Amniotic epithelial cell (primary cell): Measurements from ENCODE around the genes HDAC1 and KIAA1522.

DNA sequence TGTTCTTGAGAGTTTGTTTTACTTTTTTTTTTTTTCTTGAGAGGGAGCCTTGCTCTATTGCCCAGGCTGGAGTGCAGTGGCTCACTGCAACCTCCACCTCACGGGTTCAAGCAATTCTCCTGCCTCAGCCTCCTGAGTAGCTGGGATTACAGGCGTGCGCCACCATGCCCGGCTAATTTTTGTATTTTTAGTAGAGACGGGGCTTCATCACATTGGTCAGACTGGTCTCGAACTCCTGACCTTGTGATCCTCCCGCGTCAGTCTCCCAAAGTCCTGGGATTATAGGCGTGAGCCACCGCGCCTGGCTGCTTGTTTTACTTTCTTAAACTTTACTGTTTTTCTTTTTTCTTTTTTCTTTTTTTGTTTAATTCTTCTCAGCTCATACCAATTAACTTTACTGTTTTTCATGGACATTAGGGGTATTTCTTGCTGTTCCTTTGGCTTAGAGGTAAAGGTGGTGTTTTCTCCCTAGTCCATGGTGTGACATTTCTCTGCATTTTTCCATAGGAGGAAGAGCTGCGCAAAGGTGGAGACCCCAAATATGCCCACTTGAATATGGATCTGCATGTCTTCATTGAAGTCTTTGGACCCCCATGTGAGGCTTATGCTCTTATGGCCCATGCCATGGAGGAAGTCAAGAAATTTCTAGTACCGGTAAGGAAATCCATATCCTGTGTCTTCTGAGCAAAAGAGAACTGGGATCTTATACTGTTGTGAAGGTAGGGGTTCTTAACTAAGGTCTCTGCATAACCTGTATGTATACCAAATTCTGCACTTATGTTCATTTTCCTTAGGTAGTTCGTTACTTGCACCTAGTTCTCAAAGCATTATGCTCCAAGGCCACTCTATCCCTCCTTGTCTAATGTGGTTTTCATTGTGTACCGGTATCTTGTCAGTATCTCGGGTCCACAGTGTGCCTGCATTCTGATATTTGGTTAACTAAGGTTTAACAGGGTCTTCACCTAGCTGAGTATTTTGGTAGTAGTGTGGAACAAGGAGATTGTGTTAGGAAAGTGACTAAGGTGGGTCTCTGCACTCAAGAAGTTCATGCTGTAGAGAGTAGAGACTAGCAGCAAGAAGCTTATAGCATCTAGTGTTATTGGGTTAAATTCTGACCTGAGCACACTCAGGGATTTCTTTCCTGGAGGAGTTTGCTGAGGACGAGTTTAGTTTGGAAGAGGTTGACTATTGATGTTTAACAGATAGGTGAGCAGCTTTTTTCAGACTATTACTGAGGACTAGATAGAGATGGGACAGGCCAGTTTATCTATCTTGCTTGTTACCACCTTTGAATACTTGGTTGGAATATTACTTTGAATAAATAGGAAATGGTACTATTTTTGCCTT is 19.5 kb downstream of the KHDRBS1 start:
- RRBS = no CpG with 5 or more reads among the region's 17 CpGs

DNA sequence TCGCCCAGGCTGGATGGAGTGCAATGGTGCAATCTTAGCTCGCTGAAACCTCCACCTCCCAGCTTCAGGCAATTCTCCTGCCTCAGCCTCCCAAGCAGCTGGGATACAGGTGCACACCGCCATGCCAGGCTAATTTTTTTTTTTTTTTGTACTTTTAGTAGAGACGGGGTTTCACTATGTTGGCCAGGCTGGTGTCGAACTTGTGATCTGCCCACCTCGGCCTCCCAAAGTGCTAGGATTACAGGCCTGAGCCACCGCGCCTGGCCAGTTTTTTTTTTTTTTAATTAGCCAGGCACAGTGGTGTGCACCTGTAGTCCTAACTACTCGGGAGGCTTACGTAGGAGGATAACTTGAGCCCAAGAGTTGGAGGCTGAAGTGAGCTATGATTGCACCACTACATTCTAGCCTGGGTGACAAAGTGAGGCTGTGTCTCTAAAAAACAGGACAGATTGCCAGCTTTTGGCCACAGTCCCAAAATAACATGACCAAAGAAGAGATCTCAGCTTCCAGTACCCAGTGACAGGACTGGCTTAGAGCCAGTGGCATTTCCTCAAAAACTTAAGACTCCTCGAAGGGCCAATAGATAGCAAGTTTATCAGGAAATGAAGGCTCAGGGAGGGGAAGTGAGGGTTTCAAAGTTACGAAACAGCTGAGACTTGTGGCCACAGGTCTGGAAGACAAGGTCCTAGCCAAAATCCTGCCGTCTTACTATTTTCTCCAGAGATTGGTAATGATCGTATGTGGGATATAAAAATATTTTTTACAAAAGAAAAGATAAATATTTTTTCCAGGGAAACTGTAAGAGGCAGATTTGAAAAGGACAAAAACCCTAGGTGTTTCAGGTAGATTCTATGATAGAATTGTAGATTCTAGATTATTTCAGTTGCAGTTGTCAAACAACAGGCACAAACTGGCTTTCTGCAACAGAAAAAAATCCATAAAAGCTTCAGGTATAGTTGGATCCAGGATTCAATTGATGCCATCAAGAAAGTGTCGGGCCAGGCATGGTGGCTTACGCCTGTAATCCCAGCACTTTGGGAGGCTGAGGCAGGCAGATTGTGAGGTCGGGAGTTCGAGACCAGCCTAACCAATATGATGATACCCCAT is 6.3 kb upstream of the TMEM39B start:
- RRBS = no CpG with 5 or more reads among the region's 18 CpGs

DNA sequence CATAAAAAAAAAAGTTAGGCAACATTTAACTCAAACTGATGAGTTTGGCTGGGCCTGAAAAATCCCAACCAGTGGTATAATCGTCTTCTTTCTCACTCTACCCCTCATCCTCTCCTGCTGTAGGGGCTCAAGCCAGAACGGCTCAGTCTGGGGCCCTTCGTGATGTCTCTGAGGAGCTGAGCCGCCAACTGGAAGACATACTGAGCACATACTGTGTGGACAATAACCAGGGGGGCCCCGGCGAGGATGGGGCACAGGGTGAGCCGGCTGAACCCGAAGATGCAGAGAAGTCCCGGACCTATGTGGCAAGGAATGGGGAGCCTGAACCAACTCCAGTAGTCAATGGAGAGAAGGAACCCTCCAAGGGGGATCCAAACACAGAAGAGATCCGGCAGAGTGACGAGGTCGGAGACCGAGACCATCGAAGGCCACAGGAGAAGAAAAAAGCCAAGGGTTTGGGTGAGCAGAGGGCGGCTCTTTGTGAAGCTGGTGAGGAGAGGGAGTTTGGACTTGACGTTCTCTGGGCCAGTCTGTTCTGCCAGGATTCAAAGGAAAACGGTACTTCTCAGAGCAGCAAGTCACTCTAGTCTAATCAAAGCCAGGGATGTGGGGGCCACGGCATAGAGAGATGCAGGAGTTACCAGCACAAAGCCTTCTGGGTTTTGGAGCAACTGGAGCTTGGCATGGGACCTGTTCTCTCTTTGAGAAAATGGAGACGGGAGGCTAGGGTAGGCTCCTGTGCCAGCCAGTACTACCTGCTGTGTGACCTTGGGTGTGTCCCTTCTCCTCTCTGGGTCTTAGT is 1.8 kb downstream of the TXLNA start:
- RRBS = 86% methylated on average over 2 of the region's 19 CpGs

DNA sequence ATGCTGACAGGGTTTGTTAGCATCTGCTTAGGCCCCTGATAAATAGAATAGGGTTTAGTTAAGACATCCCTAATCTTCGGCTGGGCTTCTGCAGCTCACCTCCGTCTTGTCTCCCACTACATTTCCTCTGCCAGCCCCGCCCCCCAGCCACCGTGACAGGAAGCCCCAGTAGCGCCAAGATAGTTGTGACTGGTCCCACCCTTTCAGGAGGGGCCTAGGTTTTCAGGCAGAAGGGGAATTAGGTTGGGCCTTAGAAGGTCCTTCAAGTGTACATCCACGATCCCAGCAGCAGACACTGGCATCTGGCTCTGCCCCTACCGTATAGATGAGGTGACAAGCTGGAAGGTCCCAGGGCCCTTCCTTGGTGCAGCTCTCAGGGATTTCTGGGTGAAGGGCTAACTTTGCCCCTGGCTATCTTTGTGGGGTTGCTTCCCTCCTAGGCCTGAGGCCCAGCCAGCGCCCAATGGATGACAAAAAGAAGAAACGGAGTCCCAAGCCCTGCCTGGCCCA is 1.1 kb downstream of the CCDC28B start:
- RRBS = no CpG with 5 or more reads among the region's 9 CpGs

- RRBS = no CpG with 5 or more reads among the region's 13 CpGs
These were observed 10.0 kb downstream of the EIF3I start for GRCh38 chr1:32231758-32233152.

DNA sequence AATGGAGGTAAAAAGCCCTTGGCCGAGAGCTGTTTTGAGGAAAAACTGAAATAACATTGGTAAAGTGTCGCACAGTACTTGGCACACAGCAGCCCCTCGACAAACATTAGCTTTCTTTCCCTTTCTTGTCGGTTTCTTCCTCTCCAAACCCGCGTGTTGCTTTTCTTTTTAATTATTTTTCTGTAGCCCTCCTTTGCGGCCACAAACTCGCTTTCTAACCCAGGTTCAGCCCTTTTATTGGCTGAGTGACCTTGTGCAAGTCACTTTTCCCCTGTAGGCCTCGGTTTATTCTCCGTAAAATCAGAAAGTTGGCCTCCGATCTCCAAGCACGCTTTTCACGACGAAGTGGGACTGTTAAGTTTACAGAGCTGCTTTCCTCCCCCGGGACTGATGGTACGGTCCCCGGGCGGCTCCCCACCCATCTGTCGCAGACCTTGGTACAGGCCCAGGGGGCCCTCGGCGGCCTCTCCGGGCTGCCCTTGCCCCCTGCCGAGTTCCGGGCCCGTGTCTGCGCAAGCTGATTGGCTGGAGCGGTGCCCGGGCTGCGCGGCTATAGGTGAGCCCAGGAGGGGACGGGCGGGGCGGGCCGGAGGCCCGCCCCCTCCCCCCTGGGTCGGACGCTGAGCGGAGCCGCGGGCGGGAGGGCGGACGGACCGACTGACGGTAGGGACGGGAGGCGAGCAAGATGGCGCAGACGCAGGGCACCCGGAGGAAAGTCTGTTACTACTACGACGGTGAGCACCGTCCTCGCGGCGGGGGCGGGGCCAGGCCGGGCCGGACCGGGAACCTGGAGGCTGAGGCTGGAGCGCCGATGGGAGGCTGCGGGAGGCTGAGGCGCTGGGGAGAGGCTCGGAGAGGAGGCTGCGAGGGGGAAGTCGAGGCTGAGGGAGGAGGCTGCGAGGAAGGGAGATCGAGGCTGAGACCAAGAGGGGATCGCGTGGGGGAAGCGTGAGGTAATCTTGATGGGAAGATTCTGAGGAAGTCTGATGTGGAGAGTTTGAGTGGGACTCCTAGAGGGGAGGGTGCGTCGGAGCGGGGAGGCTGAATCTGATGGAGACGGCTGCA is at the start of gene HDAC1:
HDAC1 (plus strand) TSS at position 599 of the 1,065 bp plus-strand sequence.
- RRBS = 2% methylated on average over 26 of the region's 76 CpGs

- RRBS = no CpG with 5 or more reads among the region's 8 CpGs
These were observed 3.7 kb downstream of the MARCKSL1 start for GRCh38 chr1:32332026-32333057.

GRCh38 chr1:32333697-32334749 is 2.0 kb downstream of the MARCKSL1 start:
- RRBS = no CpG with 5 or more reads among the region's 6 CpGs

DNA sequence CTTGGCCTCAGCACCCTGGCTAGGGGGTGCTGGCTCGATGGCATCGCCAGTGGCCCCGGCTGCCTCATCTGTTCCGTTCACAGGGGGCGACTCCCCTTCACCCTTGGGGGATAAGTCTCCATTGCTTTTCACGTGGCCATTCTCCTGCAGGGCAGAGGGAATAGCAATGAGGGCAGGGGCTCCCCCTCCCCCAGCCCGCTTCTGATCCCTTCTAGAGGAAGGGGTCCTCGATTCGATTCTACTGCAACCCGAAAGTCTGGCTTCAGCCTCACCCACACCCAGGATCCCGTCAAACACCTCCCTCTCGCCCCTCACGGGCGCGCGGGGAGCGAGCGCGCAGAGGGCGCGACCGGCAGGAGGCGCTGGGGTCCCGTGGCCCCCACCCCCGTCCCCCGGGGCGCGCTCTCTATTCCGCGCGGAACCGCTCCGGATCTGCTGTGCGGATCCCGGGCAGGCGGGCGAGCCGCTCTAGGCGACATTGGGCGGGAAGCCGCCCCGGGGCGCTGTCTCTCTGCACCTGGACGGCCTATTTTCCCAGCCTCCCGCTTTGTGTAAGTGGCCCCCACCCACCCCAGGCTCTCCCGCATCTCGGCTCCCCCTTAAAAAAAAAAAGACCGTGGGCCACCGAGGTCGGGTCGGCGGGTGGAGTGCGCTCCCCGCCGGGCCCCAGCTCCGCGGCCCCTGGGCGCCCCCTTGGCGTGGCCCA is 926 bp downstream of the MARCKSL1 start:
- RRBS = 3% methylated on average over 17 of the region's 59 CpGs

DNA sequence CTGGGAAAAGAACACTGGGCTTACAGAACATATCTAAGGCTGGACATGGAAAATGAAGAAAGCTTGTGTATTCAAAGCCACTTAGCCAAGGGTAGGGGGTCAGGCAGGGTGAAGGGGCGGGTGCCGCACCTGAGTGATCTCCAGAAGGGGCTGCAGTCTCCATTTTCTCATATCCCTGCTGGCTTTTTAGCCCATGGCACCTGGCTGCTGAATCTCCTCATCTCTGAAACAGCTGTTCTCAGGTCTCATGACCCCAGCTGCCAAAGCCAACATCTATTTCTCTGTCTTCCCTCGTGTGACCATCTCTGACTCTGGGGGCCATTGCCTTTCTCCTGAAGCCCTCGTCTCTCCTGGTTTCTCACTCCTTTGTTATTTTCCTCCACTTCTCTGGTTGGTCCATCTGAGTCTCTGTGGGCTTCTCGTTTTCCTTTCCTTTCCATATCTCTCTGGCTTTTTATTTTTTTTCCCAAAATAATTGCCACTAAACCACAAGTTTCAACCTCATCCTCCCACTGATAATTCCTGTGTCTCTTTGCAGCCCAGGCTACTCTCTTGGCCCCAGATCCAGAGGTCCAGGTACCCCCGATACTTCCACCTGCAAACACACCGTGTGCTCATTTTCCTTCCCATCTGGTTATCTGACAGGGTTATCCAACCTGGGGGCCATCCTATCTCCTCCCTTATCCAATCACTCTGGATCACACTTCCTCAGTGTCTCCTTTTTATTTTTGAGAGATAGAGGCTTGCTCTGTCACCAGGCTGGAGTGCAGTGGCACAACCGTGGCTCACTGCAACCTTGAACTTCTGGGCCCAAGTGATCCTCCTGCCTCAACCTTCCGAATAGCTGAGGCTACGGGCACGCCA is 15.1 kb downstream of the BSDC1 start:
- RRBS = no CpG with 5 or more reads among the region's 11 CpGs

GRCh38 chr1:32390942-32391583 is 3.2 kb downstream of the BSDC1 start:
- RRBS = no CpG with 5 or more reads among the region's 5 CpGs

- RRBS = 6% methylated on average over 1 of the region's 34 CpGs
These were observed 38.3 kb downstream of the ZBTB8OS start for GRCh38 chr1:32611996-32612534.

- RRBS = 2% methylated on average over 8 of the region's 16 CpGs
These were observed 344 bp downstream of the SYNC start for GRCh38 chr1:32702310-32702542.

DNA sequence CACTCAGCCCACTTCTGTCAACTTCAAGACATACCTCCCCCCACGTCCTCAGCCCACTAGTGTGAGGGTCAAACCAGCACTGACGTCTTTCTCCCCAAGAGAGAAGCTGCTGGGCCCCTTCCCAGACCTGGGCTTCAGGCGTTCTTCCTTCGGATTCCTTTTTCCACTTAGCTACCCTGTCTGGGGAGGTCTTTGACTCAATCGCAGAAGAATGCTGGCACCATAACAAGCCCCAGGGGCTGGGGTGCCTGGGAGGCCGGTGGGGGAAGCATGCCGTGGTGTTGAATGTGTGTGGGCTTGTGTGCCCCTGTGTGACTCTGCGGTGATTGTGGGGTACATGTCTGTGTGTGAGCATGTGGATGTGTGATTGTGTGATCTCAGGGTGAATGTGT is 850 bp upstream of the SYNC start:
- RRBS = no CpG with 5 or more reads among the region's 8 CpGs

- RRBS = no CpG with 5 or more reads among the region's 6 CpGs
These were observed 12.7 kb upstream of the KIAA1522 start for GRCh38 chr1:32728704-32729532.

GRCh38 chr1:32741173-32742216 is at the start of gene KIAA1522:
Gene KIAA1522 (plus strand): TSS chr1:32741830.
- RRBS = 2% methylated on average over 43 of the region's 113 CpGs

DNA sequence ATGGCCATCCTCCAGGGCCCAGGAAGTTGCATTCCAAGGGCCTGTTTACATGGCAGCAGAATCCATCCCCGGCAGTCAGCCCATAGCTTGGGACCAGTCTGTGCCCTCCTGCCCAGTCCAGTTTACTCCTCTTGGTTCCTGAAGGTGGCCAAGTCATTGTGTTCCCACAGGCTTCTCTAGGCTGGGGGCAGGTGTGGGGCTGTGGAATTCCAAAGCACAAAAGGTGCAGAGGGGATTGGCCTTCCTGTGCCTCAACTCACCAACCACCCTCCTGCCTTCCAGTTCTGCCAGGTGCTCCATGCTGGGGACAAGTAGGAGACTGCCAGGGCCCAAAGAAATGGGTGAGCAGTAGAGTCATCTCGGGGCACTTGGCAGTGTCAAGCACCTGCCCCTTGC is 31.7 kb downstream of the KIAA1522 start:
- RRBS = no CpG with 5 or more reads among the region's 2 CpGs

- RRBS = no CpG with 5 or more reads among the region's 5 CpGs
These were observed 7.3 kb downstream of the FNDC5 start for GRCh38 chr1:32863164-32864108.

DNA sequence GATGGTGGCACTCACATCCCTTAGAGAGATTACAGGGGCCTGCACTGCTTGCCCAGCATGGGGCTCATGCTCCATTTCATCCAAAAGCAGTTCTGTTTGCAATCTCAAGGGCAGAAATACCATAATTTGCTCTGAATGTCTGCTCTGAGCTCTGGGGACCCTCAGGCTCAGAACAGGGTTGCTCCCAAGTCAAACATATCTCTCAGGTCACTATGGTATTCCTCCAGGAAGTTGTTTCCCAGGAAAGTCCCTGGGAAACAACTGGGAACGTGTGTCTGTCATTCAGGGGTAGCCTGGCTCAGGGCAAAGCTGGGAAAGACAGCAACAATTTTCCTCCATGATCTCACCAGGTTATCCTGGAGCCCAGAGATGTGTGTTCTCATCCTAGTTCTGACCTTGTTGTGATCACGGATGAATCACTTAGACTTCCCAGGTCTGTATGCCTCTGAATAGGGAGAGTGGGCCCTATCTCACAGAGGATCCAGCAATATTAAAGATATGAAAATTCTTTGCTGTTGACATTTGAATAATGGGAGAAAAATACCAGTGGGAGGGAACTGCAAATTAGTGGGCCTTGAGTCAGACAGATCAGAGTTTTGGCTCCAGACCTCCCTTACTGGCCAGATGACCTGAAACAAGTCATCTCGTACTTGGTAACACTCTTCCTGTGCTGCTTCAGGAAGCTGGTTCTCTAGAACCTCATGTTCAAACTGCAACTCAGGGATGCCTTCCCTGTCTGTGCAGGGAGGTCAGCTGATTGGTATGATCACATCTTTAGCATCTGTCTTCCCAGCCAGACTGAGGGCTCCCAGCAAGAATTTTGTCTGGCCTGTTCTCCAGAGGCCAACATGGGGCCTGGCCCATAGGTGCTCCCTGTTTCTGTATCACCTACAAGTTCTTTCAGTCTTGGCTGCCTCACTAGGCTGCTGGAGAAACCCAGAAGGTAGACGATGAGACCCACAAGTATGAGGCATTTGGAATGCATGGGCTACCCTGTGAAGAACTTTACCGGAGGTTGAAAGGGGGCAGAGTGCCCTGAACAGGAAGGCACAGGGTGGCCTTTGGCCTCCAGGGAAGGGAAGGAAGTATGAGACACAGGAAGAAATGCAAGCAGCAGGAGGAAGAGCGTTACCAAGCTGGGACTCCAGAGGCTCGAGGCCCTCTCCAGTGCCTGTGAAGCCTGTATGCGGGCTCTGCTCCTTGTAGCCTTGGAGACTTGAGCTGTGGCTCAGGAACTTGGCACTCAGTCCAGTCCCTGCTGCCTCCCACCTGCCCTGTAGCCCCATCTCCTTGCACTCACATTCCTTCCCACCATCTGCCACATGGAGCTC is 33.0 kb upstream of the RNF19B start:
- RRBS = no CpG with 5 or more reads among the region's 8 CpGs

GRCh38 chr1:33039893-33040303 is 3.2 kb upstream of the AK2 start:
- RRBS = no CpG with 5 or more reads among the region's 7 CpGs